Peyer's patch (tissue), 4 donors: ENCODE results near the genes SUPT20H and UFM1.

DNA sequence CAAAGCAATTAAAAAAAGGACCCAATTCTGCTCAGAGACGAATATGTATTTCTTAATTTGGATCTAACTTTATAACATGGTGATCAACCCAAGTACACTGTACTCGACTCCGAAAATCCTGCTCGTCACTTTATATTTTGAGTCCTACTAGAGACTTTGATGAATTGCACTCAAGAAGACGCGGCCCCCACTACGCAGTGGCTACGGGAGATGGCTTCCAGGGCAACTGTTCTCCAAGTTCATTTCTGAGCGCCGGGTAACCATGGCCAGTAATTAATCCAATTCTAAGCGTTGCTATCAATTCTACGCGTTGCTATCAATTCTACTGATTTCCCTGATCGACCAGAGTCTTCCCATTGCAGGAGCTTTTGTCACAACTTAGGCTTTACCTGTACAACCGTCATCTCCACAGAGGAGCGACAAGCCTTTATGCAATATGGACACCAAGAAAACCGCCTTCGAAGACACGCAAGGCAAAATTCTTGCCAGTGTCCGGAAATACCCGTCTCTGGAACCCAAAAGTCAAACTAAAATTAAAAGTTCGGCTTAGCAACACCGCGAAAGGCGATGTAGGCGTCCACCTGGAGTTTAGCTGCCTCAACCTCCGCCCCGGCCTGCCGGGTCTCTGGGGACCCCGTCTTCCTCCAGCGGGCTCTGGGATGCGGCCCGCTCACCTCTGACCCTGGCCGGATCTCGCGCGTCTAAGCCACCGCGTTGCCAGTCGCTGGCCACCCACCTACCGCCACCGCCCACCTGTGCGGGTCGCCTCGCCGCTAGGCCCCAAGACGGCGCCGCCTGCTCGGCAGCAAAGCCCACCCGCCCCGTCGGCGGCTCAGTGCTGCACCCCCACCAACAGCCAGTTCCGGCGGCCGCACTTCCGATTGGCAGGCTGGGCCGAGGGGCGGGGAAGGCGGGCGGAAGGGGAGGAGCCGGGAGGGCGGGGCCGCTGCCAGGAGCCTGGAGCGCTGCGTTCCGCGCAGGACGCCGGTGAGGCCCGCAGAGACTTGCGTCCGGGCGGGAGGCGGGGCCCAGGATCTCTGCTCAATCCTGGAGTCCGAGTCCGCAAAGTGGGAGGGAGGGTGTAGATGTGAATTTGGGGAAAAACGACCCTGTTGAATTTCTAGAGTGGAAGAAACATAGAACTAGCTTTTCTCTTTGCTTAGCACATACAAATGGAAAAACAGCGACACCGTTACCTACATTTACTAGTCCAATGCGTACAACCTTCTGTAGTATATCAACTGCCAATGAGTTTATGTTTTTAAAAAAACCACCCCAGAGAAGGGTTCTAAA is at the start of gene SUPT20H:
Gene SUPT20H, minus strand, starts transcription at position 883 of the 1,293 bp plus-strand sequence.
- PRO-cap: bidirectional peak, plus-strand start at position 999 of the sequence, minus-strand start at position 881 of the sequence
- RAMPAGE, long total RNA, 4 experiments: start-site peak on the minus strand in 4 of 4 experiments, centred at positions 837 to 858 of the sequence, 33 to 86 reads per replicate

DNA sequence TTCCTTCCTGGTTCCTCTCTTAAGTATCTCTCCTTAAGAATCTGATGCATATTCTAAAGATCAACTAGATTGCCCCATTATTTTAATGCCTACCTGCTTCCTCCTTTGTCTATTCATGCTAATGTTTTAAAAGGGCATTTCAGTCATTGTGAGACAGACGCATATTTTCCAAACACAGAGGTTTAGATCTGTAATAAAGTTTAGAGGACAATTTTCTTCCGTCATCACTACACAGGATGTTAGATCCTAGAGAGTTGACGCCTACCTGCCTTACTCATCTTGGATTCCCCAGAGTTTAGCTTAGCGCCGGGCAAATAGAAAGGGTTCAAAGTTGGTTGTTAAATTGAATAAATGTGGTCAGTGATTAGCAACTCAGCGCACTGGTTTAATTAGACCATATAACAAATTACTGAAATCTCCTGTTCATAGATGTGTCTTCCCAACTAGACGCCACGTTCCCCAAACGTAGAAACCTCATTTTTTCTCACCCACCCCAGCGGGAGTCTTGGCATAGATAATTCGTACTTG is 859 bp upstream of the UFM1 start:
- PRO-cap: no peak
- RAMPAGE, long total RNA, 4 experiments: no peak in any of the 4 experiments

- PRO-cap: bidirectional peak, plus-strand start at chr13:38349812, minus-strand start at chr13:38349524; bidirectional peak, plus-strand start at chr13:38350332, minus-strand start at chr13:38350248
- RAMPAGE, long total RNA, 4 experiments: start-site peak on the plus strand in 4 of 4 experiments, at chr13:38349810-38349888 at its widest, 87 to 377 reads per replicate; start-site peak on the minus strand in 4 of 4 experiments, at chr13:38350219-38350275 at its widest, 20 to 67 reads per replicate
Observed at GRCh38 chr13:38349678-38350500, at the start of gene UFM1. TSS of gene UFM1 (plus strand) at chr13:38349851.

DNA sequence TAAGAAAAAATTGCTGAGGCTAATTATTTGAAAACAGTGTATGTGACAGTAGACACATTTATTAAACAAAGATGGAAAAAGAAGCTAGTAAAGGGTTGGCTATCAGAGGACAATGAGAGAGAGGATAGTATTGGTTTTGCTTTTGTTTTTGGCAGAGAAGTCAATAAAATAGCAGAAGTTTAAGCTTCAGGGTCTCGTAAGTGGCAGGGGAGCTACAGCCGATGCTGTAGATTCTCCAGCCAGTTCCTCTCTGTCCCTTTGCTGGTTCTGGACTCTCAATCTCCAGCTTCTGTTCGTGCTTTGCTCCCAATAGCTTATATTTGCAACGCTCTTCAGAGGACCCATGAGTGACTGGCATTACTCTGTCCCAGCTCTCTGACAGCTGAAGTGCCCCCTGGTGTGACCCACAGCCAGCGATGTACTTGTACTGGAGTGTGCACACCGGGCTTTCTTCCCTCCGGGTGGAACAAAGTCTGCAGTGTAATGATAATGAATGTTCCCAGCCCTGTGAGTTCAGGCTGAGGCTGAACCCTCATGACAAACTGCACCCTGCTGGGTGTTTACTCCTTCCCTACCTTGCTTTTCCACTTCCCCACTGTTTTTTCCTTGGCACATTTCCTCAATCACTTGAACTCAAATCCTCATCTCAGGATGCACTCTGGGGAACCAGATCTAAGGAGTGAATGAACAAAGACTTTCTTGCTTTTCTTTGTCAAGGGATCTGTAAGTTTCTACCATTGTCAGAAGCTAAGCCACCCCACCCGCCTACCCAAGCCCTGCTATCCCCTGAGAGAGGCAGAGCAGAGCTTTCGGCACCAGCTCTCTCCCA is 254.8 kb downstream of the LHFPL6 start:
- PRO-cap: no peak
- RAMPAGE, long total RNA, 4 experiments: no peak in any of the 4 experiments

DNA sequence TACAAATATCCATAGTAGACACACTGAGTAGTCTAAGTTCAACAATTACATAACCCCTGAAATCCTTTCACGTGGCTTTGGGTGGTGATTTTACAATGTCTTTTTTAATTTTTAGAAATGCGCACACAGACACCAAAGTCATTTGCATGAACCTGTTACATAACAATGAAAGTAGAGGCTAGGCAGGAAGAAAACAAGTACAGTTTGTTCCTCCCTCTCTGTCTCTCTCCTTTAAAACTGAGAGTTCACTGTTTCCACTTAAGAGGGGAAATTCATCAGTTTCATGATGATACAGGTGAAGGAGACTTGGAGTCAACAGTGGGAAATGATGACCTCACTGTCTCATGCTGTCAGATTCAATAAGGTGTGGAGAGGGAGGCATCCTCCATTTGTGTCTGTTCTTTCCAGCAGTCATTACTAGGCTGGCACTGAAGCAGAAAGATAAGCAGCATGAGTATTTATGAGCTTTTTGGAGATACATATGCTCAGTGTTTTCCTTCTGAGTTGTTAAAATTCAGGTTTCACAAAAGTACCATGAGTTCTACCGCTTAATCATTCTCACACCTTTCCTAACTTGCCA is 201.8 kb downstream of the LHFPL6 start:
- PRO-cap: no peak
- RAMPAGE, long total RNA, 4 experiments: no peak in any of the 4 experiments

DNA sequence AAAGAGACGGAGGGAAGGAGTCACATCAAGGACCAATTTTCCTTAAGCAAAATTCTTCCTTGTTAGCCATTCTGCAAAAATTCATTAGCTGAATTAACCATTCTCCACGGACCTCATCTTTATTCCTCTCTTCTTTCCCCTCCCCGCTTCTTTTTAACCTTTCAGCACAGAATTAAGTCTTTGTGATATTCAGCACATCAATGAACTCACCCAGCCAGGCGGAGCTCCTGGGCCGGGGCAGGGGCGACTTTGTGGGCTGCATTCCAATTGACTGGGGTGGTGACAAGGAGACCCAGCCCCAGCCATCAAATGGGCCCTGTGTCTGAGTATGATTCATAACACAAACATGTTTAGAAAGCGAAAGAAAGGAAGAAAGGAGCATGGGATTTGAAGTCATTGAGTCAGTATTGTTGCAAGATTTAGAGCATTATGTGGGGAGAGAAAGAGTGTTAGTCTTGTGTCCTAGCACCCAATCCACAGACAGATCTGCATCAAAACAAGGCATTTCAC is 185.4 kb downstream of the LHFPL6 start:
- PRO-cap: no peak
- RAMPAGE, long total RNA, 4 experiments: no peak in any of the 4 experiments

DNA sequence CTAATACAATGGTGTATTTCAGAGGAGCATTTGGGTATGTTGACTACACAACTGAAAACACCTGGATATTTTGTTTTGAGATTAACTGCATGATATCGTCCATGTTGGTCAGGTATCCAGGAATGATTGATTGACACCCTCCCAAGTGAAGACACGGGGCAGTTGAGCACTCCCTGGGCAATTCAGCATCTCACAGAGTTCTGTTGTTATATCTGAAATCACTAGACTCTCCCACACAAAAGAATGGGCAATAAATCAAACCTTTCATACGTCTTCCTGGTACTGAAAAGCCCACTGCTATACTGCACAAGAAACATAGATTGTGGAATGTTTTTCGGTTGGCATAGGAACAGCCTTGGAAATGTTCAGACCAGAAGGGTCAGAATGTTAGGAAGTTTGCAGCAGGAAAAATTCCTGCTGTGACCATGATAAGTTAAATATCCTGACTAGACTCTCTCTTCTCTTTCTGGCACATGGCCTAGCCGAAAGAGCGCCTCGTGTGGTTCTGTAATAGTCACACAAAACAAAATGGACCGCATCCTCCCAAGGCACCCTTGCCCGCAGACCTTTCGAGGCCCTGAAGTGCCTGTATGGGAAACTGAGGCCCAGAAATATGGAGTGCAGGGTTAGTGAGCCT is 427.1 kb downstream of the COG6 start:
- PRO-cap: no peak
- RAMPAGE, long total RNA, 4 experiments: no peak in any of the 4 experiments

- PRO-cap: no peak
- RAMPAGE, long total RNA, 4 experiments: no peak in any of the 4 experiments
Observed at GRCh38 chr13:40109227-40109873, 453.9 kb downstream of the COG6 start.

GRCh38 chr13:40187942-40188667 is 478.3 kb downstream of the FOXO1 start:
- PRO-cap: no peak
- RAMPAGE, long total RNA, 4 experiments: no peak in any of the 4 experiments

- PRO-cap: no peak
- RAMPAGE, long total RNA, 4 experiments: no peak in any of the 4 experiments
Observed at GRCh38 chr13:40228442-40228972, 437.9 kb downstream of the FOXO1 start.

DNA sequence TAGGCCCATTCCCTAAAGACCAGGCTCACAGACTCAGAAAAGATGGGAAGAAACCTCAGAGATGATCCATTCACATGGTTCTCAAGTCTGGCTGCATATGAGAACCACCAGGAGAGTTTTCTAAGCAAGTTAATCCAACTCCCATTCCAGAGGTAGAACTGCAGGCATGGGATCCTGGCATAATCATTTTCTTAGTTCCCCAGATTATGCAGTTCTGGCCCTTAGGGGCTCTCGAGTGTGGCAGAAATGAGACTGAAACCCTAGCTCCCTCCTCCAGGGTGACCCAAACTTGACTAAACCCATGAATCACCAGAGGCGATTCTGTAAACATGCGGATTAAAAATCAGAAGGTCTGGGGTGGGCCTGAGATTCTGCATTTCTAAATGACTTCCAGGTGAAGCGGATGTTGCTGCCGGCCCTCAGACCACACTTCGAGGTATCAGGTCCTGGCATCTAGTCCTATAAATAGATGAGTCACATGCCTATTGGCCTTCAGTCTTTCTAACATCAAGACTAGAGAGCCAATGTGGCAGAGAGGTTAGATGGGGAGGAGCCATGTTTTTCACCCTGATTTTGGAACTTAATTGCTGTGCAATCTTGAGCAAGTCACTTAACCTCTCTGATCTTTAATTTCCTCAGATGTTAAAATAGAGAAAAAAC is 431.3 kb downstream of the FOXO1 start:
- PRO-cap: no peak
- RAMPAGE, long total RNA, 4 experiments: no peak in any of the 4 experiments

GRCh38 chr13:40402237-40402775 is 264.1 kb downstream of the FOXO1 start:
- PRO-cap: unidirectional peak, minus-strand start at chr13:40402409; unidirectional peak, minus-strand start at chr13:40402435; unidirectional peak, minus-strand start at chr13:40402505
- RAMPAGE, long total RNA, 4 experiments: no peak in any of the 4 experiments

DNA sequence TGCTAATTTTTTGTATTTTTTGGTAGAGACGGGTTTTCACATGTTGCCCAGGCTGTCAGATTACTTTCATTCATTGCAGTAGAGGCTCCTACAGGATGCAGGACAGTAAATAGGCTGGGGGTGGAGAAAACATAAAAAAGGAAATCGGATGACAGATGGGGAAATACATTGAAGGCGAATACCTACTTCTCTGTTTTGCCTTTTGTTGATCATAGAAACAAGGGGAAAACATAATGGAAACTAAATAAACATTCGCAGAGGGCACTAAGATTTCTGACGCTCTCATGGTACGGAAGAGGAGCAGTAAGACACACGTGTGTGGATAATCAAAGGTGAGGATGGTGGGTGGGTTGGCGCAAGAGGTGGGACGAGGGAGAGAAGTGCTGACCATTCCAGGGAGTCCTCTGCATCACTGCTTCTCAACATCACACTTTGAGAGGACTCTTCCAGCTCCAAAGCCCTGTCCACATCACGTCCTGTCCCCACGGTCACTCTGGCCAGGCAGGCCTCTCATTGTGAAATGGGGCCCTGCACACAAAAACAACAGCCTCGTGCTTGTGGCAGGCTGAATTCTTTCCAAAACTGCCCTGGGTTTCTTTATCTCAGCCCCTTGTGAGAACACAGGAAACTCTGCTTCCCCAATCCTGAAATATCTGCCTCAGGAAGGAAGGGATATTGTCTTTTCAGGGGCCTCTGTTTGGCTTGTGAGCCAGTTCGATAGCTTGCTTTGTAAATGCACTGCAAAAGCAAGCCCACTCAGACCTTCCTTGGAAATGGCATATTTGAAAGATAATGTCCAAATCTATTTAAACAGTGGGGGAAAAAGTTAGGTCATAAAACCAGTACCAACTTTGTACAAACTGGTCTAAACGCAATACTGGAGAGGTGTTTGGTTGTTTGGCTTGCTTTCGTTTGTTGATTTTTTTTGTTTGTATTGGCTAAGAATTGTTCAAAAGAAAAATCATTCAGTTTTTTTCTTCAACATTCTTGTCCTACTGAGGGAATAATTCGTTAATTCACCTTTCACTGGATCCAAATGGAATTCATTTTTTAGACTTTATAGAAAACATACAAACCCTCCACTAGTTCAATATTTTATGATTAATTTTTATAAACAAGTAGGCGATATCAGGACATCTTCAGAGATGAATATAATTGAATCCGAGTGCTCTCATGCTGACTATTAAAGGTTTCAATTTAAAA is 188.4 kb downstream of the FOXO1 start:
- PRO-cap: no peak
- RAMPAGE, long total RNA, 4 experiments: no peak in any of the 4 experiments

GRCh38 chr13:40558629-40559222 is 107.7 kb downstream of the FOXO1 start:
- PRO-cap: no peak
- RAMPAGE, long total RNA, 4 experiments: no peak in any of the 4 experiments

DNA sequence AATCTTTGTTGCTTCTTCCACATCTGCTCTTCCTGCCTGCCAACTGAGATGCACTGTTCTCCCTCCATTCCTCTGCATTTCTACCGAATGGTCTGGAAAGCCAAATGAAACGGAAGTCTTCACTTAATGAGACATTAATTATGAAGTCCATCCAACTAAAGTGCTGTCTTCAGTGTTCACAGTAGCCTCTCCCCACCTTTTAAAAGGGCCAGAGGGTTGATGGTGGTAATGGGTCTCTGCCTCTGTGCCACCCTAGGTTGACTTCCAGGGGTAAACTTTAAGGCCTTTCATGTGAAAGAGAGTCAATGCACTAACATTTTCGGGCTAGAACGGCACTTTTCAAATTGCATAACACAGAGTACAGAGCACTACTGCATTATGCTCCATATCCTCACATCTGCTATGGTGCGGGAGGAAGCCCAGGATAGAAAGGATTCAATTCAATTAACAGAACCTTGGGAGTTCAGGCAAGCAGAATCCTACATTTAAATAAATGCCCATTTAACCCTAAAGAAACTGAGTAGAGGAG is 78.7 kb downstream of the FOXO1 start:
- PRO-cap: no peak
- RAMPAGE, long total RNA, 4 experiments: no peak in any of the 4 experiments

DNA sequence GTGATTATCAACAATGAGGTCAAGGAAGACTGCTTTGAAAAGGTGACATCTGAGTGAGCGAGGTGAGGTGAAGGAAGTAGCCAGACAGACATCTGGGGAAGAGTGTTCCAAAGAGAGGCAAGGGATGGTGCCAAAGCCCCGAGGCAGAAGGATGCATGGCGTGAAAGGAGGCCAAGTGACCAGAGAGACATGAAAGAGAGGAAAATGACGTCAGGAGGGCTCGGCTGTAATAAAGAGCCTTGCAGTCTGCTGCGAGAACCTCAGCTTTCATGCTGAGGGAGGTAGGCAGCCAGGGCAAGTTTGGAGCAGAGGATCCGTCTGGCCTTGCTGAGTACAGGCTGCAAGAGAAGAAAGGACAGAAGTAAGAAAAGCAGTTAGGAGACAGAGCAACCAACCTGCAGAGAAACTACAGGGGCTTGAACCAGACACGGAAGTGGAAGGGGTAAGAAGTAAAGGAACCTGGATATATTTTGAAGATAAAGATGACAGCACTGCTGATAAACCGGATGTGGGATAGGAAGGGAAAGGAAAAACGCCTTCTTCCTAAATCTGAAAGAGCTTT is 50.7 kb downstream of the FOXO1 start:
- PRO-cap: no peak
- RAMPAGE, long total RNA, 4 experiments: no peak in any of the 4 experiments

DNA sequence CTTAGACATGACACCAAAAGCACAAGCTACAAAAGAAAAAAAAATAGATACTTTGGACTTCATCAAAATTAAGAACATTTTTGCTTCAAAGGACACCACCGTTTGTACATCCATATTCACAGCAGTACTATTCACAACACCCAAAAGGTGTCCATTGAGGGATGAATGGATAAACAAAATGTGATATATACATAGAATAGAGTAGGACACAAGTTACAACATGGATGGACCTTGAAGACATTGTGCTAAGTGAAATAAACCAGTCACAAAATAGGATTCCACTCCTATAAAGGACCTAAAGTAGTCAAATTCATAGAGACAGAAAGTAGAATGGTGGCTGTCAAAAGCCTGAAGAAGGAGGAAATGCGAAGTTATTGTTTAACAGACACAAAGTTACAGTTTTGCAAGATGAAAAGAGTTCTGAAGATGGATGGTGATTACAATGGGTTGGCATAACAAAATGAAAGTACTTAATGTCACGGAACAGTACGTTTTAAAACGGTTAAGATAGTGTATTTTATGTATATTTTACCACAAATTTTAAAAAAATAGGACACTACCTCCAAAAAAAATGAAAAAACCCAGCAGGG is 34.9 kb downstream of the FOXO1 start:
- PRO-cap: no peak
- RAMPAGE, long total RNA, 4 experiments: no peak in any of the 4 experiments

- PRO-cap: no peak
- RAMPAGE, long total RNA, 4 experiments: no peak in any of the 4 experiments
Observed at GRCh38 chr13:40639514-40640264, 26.8 kb downstream of the FOXO1 start.

DNA sequence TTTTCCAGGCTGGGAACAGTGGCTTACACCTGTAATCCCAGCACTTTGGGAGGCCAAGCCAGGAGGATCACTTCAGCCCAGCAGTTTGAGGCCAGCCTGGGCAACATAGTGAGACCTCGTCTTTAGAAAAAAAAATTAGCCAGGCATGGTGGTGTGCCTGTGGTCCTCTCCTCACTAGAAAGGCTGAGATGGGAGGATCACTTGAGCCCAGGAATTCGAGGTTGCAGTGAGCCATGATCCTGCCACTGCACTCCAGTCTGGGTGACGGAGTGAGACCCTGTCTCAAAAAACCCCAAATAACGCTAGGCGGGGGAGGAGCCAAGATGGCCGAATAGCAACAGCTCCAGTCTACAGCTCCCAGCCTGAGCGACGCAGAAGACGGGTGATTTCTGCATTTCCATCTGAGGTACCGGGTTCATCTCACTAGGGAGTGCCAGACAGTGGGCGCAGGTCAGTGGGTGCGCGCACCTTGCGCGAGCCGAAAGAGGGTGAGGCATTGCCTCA is 36.3 kb downstream of the MRPS31 start:
- PRO-cap: no peak
- RAMPAGE, long total RNA, 4 experiments: no peak in any of the 4 experiments

GRCh38 chr13:40790920-40791461 is 1.6 kb downstream of the SLC25A15 start:
- PRO-cap: no peak
- RAMPAGE, long total RNA, 4 experiments: no peak in any of the 4 experiments